ENCODE data around the genes ZNF385A, OR6C75, OR6C76, METTL7B and SUOX.

DNA sequence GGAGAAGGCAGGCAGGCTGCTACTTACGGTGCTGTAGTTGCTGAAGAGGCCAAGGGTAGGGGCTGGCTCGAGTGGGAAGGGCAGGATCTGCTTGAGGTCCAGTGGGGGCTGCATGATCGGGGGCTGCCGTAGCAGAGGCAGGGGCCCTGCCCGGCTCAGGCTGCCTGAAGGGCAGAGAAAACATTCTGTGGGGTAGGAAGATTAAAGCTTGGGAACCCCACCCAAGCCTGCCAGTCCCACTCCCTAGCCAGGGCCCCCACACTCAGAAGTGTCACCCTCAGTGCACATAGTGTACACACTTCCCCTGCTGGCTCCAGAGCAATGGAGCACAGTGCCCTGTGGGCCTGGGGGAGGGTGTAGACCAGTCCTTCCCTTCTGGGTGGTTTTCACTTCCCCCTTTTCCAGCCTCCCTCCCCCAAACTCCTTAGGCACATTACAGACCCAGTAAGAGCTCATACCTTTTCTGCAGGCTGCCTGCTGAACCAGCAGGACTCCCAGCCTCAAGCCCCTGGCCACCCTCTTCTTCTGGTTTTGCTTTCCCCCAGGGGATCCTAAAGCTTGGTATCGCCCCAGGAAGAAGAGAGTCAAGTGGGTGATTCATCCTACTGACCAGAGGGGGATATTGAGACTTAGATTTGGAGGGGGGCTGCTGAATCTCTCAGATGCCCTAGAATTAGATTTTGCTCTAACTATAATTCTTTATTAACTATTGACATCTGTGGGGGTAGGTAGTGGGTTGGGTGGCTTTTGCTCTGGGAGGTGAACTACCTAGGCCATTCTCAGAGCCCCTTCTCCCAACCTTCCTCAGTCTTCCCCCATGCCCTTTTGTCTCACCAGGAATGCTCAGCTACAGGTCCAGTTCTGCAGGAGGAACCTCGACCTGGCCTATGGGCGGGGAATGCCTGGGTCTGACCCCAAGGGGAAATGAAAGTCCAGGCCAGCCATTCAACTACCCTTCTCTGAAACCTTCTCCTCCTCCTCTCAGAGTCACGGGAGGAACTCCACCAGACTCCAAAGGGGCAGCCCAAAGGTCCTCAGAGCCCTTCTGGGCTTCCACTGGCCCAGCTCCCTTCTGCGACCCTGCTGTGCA is at the start of gene ZNF385A:
TSS of gene ZNF385A (minus strand) at position 333 of the 1,090 bp plus-strand sequence.
- PRO-cap, result no peak

DNA sequence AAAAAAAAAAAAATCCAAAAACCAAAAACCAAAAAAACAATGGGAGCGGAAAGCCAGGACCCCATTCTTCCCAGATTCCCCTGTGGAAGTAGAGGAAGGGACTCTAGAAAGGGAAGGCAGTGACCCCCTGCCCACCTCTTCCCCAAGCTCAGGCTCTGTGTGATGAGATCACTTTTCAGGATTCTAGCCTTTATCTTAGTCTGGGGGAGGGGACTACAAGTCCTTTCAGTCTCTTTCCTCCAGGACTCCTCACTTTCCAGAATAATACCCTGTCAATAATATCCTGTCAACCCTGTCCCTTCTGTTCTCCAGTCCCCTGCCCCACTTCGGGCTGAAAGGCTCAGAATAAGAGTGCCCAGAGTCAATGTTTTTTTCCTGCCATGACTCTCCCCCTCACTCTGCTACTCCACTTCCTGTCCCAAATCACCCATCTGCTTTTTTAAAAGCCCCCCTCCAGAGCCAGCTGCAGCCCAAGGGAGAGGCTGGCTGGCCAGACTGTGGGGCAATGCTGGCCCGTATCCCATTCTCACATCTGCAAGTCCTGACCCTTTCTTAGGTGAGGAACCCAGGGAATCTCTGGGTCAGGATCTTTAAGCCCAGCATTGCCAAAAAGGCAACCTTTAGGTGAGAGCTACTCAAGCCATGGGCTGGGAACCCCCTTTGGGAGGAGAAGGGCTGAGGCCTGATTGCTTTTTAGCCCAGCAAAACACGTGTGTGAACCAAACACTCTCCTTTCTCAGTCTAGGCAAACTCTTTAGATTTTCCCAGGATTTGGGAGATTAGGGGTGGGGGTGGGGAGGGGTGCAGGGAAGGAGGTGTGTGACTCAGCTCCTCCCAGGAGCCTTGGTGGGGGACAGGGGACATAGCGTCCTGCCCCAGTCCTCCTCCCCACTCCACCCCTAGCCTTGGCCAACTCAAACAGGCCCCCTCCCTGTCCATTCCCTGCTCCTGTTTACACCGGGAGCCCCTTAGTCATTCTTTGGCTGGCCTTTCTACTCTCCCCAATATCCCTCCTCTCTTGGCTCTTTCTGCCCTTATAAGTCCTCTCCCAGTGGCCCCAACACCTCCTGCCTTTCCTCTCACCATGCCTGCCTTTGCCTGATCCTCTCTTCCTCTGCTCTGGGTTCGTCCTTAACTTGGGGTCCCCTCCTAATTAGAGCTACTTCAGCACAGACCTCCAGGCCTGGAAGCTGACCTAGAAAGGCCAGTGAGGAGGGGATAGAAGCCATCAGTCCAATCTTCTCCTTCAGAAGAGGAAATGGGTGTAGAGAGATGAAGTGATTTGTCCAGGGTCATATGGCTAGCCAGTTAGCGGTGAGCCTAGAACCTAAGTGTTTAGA is 1.9 kb upstream of the ITGA5 start:
- PRO-cap, result bidirectional peak, plus-strand start at position 456 of the sequence, minus-strand start at position 164 of the sequence

DNA sequence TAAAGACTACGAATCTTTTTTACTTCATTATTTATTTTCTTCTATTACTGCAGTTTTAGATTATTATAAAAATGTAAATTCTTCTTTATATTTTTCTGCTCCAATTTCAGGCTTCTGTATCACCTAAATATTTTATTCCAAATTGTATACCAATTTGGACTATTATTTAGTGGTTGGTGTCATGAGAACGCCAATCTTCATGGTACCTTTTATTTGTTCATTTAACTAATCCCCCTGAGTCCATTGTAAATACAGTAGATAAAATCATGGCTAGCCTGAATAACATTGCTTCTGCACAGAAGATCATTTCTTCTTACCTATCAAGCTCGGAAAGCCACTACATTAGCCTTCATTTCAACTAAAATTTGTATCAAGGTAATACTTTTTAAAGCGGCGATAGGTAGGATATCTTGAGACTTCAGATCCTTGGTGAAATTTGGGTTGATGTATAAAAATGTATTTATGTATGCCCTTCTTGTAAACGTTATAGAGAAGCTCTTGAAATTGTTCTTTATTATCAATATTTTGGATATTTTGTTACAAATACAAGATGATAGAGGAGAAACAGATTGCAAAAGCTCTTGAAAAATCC is at the start of gene OR6C75:
TSS of gene OR6C75 (plus strand) at position 326 of the 592 bp plus-strand sequence.
- PRO-cap, result no peak

DNA sequence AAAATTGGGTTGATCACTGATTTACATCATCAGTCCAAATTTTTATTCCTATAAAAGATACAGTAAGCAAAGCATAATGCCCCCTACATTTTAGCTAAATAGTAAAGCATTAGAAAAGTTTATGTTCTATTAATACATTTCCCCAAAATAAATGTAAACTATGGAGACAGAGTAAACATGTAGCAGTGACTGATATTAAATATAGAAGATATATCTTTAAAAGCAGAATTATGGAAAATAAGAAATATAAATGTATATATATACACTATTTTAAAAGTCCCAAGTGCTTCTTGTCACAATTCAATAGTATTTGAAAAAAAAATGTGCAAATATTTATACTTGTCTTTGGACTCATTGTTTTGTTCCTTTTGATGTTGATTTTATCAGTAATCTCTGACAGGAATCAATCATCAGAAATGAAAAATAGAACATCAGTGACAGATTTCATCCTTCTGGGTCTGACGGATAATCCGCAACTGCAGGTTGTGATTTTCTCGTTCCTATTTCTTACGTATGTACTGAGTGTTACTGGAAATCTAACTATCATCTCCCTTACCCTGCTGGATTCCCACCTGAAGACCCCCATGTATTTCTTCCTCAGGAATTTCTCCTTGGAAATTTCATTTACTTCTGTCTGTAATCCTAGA is at the start of gene OR6C76:
TSS of gene OR6C76 (plus strand) at position 417 of the 647 bp plus-strand sequence.
- PRO-cap, result no peak

DNA sequence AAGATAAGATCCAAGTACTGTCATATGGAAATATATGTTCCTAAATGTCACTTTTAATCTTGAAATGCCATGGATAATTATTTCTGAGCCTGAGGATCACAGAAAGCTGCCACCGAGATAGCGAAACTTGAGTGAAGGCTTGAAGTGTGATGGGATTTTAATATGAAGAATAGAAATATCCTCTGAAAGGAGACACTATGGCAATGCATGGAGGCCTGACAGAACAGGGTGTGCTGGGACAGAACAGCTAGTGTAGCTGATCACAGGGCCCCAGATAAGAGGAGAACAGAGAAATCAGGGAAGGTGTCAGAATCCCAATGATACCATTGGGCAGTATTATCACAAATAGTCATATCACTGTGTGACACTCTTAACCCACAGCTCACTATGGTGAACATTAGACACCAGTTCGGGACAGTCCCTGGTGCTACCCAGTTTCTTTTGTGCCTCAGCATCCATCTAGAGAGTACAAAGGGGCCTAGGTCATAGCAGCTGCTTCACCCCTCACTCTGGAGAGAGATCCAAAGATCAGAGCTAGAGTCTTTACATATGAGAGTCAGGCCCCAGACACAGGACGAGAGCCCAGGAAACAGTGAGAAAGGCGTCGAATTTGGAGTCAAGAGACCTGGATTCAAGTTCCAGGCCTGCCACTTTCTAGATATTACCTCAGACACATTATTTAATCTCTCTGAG is 498 bp upstream of the OR10P1 start:
- PRO-cap, result no peak

DNA sequence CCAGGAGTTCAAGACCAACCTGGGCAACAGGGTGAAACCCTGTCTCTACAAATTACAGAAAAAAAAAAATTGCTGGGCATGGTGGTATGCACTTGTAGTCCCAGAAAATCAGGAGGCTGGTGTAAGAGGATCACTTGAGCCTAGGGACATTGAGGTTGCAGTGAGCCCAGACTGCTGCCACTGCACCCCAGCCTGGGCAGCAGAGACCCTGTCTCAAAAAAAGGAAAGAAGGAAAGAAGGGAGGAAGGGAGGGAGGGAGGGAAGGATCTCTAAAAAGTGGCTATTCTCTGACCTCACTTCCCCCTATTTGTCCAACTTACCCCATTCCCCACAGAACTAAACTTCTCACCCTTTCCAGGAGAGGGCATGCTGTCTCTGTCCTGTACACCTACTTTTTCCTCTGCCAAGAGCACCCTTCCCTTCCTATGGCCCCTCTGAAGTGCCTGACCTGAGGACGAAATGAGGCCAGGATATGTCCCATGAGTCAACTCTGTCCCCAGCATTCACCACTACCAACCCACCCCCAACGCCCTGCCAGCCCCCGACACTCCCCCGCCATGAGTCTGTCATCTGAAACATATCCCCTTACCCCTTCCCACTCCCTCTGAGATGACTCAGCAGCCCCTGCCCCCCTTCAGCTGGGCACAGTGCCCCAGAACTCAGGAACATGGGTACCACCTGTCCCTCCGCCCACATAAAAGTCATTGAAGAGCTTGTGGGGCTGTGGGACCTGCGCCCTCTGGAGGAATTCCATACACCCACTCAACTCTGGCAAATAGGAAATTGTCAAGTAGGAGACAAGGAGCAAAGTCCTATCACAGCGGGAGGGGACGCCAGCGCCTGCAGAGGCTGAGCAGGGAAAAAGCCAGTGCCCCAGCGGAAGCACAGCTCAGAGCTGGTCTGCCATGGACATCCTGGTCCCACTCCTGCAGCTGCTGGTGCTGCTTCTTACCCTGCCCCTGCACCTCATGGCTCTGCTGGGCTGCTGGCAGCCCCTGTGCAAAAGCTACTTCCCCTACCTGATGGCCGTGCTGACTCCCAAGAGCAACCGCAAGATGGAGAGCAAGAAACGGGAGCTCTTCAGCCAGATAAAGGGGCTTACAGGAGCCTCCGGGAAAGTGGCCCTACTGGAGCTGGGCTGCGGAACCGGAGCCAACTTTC is at the start of gene METTL7B:
TSS of gene METTL7B (plus strand) at position 887 of the 1,161 bp plus-strand sequence.
- PRO-cap, result bidirectional peak, plus-strand start at position 887 of the sequence, minus-strand start at position 703 of the sequence

GRCh38 chr12:55705367-55706114 is 2.2 kb downstream of the ITGA7 start:
- PRO-cap, result no peak

DNA sequence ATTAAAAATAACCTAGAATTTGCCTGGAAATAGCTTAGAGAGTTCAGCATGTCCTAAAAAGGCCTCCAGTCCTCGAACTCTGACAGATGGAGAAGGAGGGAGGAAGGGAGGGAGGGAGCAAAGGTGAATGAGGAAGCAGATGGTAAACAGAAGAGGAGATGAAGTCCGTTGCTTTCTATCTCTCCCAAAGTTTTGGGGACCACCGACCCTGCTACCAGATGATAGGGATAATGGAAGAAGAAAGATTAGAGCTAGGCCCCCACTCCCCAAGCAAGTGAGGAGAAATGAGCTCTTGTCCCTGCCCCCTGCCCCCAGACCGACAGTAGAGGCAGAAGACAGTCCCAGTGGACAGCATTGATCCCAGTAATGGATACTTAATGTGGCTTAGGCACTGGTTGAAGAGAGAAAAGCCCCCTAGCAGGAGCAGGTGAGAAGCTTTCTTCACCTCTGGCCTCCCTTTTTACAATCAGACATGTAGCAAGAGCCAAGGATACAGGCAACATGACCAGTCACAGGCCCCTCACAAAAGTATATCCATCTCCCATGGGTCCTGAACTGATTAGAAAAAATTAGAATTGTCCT is 1.5 kb downstream of the ITGA7 start:
- PRO-cap, result no peak

GRCh38 chr12:55777627-55777983 is 34.7 kb downstream of the GDF11 start:
- PRO-cap, result no peak

DNA sequence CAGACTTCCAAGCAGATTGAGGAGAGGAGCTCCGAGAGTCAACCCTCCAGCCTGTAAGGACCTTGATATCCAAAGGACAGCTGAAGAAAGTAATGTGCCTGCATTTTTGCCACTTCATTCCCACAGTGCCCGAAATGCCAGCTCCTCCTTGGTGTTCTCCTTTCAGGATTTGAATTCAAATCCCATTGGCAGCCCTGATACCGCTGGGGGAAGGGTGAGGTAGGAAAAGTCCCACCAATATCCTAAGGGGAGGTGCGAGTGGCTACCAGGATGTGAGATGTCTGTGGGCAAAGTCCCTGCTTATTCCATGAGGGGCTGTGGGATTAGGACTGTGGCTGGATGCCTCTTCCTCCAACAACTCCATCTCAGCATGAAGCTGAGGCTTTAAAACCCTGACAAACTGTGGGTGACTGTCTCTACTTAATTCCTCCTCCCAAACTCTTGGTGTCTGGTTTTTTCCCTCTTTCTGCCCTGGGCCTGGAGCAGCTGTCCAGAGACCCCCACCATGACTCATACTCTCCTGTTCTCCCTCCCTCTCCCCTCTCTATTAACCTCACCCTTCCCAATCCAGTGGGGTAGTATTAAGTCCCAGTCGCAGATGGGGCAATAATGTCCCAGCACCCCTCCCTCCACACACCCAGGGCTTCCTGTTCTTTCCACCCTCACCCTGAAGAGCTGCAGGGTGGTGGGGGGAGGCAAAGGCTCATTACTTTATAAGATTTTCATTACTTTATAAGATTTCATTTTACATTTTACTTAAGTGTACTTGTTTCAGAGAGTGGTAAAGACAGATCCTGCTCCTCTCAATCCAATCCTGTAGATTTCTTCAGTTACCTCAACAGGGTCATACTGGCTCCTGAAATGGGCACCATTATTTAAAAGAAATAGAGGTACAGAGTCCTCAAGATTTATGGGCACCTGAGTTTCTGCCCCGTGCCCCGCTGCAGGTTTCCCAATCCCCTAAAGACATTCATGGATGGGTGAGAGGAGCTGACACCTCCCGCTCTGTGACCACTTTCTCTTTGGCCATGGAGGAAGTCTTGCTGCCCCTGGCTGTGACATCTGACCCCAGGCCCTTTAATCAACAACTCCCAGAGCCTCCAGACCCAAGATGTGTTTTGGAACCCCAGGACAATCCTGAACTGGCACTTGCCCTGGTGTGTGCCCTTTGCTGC is 2.1 kb upstream of the DNAJC14 start:
- PRO-cap, result no peak

- PRO-cap, result no peak
Observed at GRCh38 chr12:55933208-55934028, 2.5 kb downstream of the DGKA start.

DNA sequence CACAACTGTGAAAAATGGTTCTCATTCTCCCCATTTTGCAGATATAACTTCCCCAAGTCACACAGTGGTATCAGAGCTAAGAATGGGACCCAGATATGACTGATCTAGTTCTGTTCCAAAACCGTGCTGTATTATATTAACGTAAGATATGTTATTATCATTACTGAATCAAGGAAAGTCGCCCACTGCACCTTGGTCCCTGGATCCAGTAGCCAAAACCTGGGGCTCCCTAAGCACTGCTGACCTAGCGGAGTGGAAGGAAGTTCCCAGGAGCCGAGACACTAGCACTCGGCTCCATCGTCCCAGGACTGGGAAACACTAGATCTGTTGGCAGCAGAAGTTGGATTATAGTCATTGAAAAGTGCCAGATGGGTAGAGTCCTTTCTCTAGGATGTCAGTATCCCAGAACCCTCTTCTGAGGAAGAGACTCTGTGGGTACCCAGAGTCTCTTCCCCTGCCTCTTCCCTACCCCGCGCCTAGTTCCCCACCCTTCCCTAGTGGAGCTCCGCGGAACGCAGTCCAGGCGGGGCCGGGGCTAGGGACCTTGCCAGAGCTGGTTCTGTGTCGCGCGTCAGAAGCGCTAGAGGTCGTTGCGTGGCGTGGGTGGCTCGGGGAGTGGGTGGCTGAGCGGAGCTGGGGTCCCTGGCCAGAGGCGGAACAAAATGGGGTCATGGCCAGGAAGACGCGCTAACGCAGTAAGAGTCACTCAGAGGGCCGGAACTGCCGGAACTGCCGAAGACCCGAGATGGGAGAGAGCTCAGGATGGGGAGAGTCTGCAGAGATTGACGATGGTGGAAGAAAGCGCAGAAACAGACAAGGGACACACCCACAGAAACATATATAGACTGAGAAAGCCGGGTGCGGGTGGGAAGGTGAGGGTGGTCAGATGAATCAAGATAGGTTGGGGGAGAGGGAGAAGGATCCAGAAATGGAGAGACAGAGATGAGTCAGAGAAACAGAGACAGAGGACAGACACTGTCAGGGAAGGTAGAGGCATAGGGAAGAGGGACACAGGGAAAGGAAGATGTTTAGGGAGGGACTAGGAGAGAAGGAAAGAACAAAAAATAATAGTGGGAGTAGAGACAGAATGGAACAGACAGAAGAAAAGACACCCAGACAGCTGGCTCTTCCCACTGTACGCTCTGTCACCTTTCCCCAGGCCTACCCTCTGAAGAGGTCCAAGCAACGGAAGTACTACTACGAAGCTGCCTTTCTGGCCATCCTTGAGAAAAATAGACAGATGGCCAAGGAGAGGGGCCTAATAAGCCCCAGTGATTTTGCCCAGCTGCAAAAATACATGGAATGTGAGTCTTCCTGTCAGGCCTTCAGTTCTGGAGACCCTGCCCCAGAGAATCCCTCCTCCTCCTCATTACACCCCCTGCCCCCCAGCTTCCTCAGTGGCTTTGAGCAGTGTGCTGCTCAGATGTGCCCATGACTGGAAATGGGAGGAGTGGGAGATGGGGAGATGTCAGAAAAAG is 4.8 kb downstream of the DGKA start:
- PRO-cap, result no peak

- PRO-cap, result bidirectional peak, plus-strand start at chr12:55997286, minus-strand start at chr12:55997111
Observed at GRCh38 chr12:55996976-55998048, at the start of gene SUOX. TSS of gene SUOX (plus strand) at chr12:55997276.

DNA sequence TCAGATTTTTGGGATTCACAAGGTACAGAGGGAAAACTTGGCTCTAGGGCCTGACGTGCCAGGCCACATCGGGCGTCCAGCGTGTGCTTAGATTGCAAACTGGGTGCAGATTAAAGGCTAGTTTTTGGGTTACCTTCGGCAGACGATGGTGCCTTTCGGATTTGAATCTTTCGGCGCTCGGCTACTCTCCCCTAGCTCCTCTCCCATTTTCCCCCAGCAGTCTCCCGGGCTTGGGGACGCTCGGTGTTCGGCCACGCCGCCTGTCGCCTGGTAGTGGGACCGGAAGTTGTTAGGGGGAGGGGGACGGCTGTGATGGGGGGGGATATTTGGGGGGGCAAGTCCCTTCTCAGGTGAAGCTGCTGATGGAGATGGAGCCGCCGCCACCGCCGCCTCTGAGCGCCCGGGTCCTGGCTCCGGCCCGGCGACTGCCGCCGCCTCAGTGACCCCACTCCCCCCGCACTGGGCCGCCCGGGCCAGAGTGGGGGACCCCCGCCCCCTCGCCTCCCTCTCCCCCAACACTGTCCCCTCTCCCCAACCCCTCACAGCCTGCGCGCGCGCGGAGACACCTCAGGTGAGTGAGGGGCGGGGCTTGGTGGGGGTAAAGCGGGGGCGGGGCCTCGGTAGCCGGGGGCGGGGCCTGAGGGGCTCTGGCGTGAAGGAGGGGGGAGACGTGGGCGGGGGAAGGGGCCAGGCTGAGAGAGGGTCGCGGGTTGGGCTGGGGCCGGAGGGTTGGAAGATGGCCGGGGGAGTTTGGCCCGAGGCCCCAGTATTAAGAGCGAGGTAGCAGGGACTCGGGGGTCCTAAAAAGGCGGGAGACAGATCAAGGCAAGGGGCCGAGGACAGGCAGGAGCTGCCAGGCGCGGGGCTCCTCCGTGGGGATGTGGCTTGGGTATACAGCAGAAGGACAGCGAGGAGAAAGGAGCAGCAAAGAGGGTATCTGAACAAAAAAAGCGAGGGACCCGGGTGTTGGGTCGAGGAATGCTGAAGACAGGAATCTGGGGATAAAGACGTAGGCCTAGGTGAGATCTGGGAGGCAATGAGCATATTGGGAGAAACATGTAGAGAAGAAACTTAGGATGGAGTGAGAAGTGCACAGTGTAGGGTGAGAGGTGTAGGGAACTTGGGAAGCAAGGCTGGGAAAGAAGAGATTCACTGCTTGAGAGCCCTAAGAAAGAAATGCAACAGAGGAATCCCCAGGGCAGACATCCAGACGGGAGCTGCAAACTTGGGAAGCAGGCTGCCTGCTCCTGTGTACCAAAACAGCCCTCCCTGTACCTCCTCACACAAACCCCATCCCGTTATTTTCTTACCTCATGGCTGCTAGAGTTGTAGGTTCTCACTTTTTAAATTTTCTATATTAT is 10.6 kb downstream of the SUOX start:
- PRO-cap, result bidirectional peak, plus-strand start at position 353 of the sequence, minus-strand start at position 89 of the sequence; bidirectional peak, plus-strand start at position 695 of the sequence, minus-strand start at position 441 of the sequence; bidirectional peak, plus-strand start at position 974 of the sequence, minus-strand start at position 939 of the sequence

- PRO-cap, result no peak
Observed at GRCh38 chr12:56020202-56020652, 616 bp upstream of the IKZF4 start.

- PRO-cap, result no peak
Observed at GRCh38 chr12:56037081-56037877, 4.4 kb upstream of the RPS26 start.

GRCh38 chr12:56041466-56041698 is 336 bp upstream of the RPS26 start:
- PRO-cap, result no peak

- PRO-cap, result no peak
Observed at GRCh38 chr12:56122473-56123068, 4.5 kb downstream of the ZC3H10 start.

DNA sequence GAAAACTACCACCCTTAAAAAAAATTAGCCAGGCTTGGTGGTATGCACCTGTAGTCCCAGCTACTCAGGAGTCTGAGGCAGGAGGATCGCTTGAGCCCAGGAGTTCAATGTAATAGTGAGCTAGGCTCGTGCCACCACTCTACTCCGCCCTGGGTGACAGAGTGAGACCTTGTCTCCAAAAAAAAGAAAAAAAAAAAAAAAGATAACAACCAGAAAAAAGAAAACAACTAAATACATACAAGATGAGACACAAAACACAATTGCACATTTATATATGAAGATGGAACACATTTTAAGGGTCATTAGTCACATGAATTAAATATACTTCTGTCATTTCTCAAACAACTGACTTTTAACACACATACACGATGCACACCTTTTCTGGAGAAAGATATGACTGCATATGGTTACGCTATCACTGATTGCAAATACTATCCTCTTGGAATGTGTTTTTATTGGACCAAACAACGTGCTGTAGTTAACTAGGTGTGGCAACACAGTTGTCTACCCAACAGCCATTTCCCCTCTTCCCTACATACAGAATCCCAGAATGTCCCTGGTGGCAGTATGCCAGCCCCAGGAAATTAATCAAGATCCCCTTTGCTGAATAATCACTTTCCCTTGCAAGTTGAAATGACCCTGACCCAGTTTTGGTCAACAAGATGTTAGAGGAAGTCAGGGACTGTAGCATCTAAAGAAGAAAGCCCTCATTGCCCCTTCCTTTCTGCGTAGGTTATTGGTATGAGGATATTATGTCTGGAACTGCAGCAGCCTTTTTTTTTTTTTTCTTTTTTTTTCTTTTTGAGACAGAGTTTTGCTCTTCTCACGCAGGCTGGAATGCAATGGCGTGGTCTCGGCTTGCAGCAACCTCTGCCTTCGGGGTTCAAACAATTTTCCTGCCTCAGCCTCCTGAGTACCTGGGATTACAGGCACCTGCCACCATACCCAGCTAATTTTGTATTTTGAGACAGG is 5.7 kb upstream of the MYL6B start:
- PRO-cap, result no peak

- PRO-cap, result no peak
Observed at GRCh38 chr12:56154153-56154935, 2.0 kb downstream of the MYL6B start.